Neural cell (in vitro differentiated cells): ENCODE data around the gene ATF7.

- RAMPAGE, long total RNA: no peak
These were observed 12.5 kb downstream of the MAP3K12 start for GRCh38 chr12:53486396-53487598.

DNA sequence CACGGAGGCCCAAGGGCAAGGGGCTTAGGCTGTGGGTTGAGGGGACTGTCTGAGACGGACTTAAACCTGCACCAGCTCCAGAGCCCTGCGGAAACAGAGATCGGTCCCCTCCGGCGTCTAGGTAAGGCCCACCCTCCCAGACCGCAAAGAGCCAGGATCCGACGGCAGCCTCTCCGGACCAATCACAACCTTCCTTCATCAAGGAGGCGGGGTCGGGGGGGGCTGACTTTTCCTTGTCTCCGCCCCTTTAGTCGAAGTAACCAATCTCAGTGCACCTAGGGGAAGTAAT is 560 bp upstream of the TARBP2 start:
- RAMPAGE, long total RNA: no peak

DNA sequence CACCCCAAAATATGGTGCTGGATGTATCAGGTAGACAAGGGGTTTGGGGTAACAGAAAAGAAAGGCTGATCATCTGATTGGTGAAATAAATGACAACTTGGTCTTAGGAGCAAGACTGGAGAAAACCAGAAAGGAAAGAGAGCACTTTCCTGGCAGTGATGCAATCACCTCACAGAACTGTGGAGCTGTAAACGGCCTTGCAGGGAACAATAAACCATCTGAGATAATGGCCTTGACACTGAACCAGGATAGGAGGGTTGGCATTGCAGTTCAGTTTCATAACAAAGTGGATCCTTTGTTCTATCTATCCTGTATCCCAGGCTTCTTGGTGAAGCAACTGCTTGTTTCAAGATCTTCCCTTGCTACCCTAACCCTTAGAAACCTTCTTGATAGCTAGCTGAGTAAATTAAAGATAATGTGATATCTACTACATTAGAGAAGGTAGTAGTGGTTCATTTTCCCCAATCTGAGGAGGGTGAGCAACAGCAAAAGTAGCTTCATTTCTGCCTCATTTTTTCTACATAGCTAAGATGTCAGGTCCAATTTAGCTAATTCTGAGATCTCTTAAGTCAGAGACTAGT is 31.2 kb upstream of the NPFF start:
- RAMPAGE, long total RNA: no peak

DNA sequence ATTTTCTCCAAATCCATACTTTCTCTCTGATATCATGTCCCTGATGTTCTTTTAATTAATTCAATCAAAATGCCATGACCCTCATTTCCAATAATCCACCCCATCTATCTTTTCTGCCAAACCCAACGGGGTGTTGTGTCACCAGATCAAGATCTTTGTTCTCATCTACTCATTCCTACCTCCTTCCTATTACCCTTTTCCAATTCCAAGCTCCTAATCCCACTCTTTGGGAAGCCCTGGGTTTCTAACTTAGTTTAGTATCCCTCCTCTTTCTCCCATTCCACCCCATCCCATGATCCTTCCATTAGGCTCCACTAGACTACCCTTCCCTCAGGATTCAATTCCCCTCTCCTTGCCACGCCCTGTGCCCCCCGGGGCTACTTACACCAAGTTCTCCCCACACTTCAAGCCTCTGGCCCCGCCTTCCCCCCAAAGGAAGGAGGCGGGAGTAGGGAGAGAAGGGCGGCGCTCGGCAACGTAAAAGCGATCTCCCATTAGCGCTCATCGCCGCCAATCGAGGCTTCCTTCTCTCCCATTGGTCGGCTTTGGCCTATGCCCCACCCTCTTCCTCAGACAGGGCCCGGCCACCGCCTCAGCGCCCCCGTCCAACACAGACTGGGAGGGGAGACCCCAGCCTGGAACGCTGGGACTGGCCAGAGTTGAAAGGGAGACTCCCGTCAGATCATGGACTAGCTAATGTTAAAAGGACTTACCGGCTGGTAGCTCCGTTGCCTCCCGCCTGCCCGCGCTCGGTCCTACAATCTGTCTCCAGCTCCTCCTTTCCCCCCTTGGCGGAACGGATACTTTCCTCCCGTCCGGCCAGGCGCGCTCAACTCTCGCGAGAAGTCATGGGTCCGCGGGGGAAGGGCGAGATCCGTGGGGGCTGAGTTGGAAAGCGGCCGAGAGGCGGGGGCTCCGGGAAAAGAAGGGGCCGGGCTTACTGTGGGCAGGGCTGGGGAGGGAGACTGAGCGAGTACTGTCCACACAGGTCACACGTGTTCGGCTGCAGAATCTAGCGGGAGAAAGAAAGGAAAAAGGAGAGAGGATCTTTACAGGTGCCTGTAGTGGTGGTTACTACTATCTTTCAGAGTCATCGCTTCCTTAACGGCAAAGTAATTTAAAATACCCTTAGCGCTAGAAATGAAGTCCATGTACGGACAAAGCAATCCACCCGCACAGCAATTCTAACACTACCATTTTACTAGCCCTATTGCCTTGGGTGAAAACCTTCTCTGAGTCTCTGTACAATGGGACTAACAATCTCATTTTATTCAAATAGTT is at the start of gene ATF7:
Gene ATF7, minus strand, starts transcription at position 817 of the 1,281 bp plus-strand sequence.
- RAMPAGE, long total RNA: start-site peak on the minus strand centred at position 424 of the sequence, 54 bp wide, 228 and 186 reads in 2 replicates; start-site peak on the minus strand centred at position 791 of the sequence, 65 bp wide, 768 and 142 reads in 2 replicates; start-site peak on the plus strand centred at position 969 of the sequence, 59 bp wide, 18 and 90 reads in 2 replicates

GRCh38 chr12:53659563-53659986 is 16.3 kb downstream of the ATP5MC2 start:
- RAMPAGE, long total RNA: no peak

- RAMPAGE, long total RNA: no peak
These were observed 5.4 kb upstream of the HOXC11 start for GRCh38 chr12:53967500-53967920.

GRCh38 chr12:53968490-53968901 is 4.4 kb upstream of the HOXC11 start:
- RAMPAGE, long total RNA: no peak

DNA sequence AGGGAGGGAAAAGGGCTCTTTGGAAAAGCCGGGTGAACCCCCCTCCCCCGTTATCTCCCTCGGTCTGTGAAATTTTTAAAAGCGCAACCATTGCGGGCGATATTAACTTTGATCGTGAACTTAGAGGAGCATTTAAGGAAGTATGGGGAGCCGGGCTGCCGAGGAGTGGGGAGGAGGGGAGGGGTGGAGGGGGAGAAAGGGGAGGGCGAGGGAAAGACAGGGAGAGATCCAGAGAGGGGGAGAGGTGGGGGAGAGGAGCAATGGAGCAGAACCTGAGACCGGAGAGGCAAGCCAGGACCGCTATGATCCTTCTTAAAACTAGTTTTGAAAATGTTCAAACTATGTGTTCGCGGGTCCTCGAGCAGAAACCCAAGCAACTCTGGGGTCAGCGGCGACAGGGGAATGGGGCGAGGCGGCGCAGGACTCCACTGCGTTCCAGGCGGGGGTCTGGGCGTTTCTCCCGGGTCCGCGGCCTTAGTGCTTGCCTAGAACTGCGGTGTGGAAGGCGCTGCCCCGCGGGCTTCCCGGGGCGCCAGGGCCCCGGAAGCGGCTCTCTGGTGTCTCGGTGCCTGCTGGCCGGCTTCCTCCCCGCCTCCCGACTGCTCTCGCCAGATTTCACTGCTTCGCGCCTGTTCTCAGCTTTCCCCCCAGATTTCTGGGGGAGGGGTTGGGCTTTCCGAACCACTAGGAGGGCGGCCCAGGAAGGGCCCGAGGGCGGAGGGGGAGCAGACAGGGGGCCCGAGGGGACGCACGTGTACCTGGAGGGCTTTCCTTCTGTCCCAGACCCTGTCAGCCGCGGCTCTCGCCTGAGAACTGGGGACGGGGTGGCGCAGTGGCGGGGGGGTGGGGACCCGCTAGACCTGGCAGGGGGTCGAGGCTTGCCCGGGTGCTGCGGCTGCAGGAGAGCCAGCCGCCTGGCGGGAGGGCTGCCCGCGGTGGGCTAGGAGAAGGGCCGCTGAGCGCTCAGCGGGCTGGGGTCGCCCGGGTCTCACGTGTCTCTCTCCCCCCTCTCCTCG is 1.5 kb downstream of the HOXC11 start:
- RAMPAGE, long total RNA: no peak

- RAMPAGE, long total RNA: no peak
These were observed 6.0 kb downstream of the HOXC10 start for GRCh38 chr12:53990914-53991468.

DNA sequence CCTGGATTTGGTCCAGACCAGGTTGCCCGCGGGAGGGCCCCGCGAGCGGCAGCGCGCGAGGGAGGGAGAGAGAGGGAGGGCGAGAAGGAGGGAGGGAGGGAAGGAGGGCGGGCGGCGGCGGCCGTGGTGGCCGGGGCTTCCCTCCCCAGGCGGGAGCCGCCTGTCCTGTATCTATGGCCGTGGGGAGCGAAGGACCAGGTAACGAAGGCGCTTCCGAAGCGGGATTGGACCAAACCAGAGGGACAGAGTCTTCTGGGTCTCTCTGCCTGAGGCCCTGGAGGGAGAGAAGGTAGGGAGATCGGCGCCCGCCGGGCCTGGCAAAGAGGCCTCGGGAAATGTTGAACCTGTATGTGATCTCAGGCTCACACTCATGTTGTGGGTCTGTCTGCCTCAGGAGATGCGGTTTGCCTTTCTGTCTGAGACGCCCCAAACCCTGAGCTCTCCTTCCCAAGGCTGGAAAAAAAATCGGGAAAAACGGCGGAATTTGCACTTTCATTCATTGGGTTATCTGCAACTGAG is 5.2 kb upstream of the HOXC9 start:
- RAMPAGE, long total RNA: no peak

GRCh38 chr12:54003029-54003443 is 3.1 kb downstream of the HOXC9 start:
- RAMPAGE, long total RNA: no peak

DNA sequence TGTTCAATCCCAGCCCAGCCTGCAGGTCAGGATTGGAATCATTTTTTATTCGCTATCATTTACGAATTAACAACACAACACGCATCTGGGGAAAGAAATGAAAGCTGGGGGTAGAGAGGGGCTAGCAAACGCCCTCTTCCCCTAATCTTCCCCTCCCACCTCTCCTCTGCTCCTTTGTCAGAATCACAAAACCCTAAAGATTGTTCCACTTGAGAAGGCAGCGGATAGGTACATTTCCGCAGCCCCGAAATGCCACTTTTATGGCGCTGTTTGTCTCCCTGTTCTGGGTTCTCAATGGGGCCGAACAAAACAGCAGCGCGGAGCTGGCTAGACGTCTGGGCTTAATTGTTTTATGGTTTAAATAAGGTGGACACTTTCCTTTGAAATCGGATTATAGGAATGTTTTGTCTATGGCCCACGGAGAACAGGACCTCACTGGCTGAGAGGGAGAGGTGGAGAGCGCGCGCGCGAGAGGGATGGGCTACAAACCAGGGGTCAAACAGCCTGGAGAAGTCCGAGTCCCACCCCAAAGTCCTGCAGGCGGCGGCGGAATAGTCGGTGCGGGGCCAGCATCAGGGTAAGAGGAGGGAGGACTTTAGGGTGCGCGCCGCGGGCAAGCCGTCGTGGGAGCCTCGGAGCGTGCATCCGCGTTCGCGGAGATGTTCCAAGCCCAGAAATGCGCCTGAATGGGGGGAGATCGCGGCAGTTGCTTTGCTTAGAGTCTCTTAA is 3.5 kb upstream of the HOXC8 start:
- RAMPAGE, long total RNA: no peak

GRCh38 chr12:54006564-54007169 is 2.1 kb upstream of the HOXC8 start:
- RAMPAGE, long total RNA: no peak

DNA sequence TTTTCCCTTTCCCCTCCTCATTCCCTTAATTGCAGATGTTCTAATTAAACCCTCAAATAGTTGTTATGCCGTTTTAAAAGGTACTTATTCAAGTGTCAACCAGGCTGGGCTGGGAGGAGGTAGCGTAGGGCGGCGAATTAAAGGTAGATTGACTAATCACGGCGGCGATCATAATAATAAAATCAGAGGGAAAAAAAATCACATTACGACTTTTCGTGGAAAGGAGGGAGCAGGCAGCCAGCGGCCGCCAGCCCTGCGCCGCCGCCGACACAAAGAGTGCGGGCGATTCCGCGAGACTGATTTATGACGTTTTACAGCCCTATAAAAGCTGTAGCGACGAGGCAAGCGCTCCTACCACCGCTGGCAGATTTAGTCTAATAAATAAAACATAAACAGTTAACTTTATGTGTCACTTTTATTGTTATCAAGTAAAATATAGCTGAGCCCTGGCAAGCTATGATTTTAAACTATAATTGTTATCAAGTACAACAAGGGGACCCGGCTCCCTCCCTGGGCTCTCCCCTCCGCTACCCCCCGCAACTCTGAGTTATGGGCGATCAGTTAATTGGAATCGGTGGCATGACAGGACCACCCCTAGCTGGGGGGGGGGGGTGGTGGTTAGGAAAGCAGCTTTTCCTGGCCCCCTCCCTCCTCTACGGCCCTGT is 1.5 kb upstream of the HOXC4 start:
- RAMPAGE, long total RNA: no peak

GRCh38 chr12:54077790-54078519 is 24.3 kb downstream of the HOXC4 start:
- RAMPAGE, long total RNA: no peak

DNA sequence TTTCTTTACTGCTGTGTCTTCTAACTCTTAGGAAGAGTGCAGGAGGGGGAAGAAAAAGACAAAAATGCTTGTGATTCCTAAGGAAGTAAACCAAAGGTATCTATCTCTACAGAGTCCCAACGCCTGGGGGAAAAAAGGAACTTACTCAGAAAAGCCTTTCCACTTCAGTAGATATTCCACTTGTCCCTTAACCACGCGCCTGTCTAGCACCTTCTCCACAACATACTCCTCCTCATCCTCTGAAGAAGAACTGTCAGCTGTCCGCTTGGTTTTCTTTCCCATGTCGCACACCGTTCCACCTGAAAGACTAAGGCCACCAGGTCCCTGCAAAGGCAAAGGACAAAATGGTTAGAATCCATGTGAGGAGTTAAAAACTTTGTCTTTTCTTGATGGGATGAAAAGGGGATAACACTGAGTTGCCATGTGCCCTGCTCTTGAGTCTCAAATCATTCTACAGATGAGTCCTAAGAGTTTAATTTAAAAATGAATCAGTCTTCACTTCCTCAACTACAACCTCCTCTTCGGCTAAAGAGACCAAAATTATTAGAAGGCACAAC is 22.5 kb downstream of the CBX5 start:
- RAMPAGE, long total RNA: no peak

DNA sequence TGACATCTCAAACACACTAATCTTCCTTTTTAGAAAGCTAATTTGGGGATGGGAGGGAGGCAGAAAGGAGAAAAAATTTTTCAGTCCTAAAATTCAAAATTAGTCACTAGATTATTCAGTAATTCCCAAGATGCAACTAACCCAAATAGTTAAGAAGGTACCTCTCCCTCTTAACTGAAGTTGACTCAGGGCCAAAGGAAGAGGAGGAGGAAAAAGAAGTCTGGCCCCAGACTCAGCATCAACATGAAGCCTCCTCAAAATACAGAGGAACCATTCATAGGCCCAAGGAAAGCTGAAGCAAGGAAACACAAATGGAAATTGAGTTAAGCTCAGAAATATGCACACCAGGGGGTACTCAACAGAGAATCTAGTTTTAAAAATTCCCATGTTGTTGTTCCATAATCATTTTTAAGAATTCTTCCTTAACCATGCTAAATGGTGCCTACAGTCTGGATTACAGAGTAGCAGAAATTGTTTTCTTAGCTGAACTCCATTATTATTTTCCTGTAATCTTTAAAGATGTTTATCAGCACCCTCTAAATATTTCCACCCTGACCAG is 21.6 kb downstream of the CBX5 start:
- RAMPAGE, long total RNA: no peak

GRCh38 chr12:54262406-54263060 is 17.4 kb downstream of the CBX5 start:
- RAMPAGE, long total RNA: no peak

DNA sequence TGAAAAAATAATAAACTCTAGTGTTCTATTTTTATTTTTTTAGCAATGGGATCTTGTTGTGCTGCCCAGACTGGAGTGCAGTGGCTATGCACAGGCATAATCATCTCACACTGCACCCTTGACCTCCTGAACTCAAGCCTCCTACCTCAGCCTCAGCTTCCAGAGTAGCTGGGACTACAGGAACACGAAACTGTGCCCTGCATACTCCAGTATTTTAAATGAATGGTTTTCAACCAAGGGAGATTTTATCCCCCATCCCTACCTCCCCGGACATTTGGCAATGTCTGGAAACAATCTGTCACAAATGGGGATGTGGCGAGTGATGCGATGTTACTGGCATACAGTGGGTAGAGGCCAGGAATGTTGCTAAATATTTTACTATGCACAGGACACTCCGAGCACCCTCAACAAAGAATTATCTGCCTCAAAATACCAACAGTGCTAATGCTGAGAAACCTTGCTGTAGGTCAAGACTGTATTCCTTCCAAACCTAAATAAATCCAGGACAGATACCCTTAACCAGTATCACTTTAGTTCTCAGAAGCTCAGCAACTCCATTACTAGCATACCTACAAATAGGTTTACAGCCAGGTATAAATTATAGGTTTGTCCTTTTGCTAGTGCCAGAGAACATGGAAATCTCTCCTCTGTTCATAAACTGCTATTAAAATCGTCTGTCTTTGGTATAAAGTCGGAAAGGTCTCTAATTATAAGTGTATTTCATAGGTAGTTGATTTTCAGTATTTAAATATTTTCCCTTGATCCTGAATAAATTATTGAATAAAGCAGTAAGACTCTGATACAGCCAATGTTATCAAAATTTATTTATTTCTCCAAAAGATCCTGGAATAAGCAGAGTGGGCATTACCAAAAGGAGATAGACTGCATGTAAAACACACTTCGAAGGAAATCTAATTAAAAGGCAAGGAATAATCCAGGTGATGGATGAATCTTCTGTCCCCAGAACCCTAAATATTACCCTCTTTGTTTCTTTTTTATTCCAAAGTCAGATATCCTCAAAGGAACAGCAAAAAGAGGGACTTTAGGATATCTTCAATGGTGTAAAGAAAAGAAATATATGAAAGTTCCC is 1.8 kb downstream of the CBX5 start:
- RAMPAGE, long total RNA: no peak

DNA sequence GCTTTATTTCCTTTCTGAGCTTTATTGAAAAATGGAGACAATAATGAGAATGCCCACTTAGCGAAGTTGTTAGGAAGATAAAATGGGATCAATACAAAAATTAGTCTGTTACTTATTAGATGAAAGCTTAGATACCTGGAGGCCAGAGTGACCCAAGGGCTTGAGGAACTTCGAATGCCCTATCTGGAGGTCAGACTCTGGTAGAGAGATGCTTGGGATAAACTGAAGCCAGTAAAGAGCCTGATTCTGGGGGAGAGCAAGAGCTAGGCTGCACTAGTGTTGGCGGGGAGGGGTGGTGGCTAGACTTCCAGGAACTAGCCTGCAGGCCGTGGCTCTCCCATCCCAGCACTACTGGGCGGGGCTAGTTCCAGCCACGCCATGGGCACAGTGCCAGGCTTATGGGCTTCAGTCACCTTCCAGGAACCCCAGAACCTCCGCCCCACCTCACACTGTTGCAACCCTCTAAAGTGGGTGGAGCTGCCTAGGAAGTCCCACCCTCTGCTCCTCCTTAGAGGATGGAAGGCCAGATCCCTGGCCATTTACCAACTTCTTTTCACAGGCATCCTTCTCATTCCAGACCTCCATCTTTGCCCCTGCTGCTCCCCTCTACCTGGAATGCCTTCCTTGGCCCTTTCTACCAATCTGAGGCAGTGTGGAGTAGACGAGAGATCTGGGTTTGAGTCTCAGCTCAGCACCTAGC is 6.2 kb upstream of the NFE2 start:
- RAMPAGE, long total RNA: no peak